Metastatic Breast Carcinoma in the Ovary (tissue), 3 donors: ENCODE measurements around a stretch of chr15.

DNA sequence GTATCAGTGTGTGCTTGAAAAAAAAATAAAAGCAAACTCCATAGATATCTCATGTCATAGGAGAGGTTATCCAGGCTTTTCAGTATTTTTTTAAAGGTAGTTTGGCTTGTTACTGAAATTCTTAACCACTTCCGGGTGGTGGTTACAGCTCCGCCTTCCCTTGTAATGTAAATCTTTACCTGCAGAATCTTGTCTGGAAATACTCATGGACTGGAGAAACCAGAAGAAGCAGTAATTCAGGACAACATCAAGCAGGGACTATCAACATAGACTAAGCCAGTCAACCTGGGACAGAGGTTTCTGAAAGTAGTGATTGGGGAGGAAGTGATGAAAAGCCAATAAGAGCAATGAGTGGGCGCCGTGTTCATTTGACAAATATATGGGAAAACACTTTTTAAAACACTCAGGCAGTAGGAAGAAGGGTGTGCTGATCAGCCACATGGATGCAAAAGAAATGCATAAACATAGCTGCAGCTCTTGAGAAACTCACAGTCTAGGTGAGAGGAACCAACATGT is 78.8 kb upstream of the SKOR1 start:
- PRO-cap, 3 experiments = no peak in any of the 3 experiments

GRCh38 chr15:67833812-67834512 is 8.7 kb downstream of the SKOR1 start:
- PRO-cap, 3 experiments = no peak in any of the 3 experiments

- PRO-cap, 3 experiments = no peak in any of the 3 experiments
These were observed 26.0 kb downstream of the SKOR1 start for GRCh38 chr15:67851307-67851738.

DNA sequence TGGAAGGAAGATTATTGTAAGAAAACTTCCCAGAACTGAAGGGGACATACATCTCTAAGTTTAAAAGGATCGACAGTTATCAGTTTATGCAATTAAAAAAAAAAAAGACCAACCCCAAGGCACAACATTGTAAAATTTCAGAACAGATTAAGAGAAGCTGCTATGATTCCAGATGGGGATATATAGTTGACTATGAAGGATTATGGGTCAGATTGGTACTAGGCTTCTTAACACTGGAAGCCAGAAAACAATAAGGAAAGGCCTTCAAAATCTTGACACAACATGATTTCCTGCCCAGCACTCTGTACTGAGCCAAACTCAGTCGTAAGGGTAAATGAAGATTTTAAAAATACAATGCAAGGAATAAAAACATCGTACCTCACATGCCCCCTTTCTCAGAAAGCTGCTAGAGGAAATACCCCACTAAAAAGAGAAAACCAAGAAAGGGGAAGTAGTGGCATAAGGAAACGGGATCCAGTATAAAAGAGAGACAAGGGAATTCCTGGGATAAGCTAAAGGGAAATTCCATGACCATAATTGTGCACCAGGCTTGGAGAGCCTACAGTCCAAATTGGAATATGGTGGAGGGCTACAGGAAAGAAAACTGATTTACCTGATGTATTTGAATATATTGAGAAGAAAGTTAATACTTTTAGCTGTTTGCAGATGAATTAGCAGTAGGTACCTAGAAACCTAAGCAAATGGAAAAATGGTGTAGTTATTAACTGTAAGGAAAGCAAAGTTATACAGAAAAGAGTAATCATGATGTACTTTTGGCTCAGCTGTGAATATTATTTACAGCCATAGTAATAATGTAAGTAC is 27.9 kb downstream of the PIAS1 start:
- PRO-cap, 3 experiments = no peak in any of the 3 experiments

DNA sequence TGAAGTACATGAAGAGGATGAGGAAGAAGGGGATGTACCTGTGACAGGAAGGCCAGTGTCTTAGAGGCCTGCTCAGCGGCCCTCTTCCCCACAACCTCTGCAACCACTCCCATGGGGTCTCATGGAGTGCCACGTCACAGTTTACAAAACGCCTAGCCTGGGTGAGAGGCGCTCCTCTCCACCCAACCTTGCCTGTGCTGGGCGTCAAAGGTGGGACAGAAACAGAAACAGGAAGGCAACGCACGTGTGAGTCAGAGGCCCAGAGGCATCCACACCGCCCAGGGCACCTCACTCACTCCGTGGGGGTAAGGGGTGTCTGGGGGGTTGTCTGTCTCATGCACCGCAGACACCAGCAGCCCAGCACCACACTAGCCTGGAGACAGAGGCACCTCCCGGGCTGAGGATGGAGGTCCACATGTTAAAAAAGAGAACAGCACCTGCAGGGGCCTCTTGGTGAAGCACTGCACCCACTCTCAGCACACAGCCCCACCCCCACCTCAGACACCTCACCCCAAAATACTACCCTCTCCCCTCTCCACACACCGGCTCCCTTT is 4.7 kb upstream of the CALML4 start:
- PRO-cap, 3 experiments = no peak in any of the 3 experiments

- PRO-cap, 3 experiments = no peak in any of the 3 experiments
These were observed 49.4 kb downstream of the FEM1B start for GRCh38 chr15:68326498-68327709.

- PRO-cap, 3 experiments = no peak in any of the 3 experiments
These were observed 57.1 kb downstream of the FEM1B start for GRCh38 chr15:68334386-68335259.

DNA sequence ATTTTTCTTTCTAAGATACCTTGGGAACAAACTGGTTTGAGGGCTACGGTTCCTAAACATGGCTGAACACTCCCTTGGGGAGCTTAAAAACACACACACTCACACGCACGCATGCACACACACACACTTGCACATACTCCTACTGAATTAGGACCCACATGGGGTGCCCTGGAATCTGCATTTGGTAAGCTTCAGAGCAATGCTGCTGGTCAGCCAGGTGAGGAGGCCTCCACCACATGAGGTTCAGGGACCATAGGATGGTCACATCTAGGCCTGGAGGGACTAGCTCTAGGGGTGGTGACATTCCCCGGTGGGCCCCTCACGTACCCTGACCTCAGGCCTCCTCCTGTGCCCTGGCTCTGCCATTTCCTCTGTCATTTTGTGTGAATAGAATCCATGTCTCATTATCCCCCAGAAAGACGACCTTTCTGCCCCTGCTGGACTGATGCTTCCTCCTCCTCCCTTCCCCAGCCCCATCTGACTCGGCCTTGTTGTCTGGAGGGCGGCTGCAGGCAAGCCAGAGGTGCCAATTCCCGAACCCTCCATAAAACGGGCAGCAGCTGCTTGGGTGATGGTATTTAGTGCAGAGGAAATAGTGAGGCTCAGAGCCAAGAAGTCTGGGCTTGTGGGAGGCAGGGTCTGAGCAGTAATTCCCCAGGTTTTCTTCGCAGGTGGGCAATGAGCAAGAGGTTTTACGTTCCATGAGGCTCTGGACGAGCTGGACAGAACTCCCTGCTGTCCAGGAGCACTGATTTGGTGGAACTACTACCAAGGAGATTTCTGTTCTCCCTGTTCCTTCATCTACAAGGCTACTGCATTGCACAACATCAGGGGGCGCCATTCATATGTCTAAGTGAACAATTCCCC is 71.3 kb downstream of the ITGA11 start:
- PRO-cap, 3 experiments = no peak in any of the 3 experiments

GRCh38 chr15:68364206-68365019 is 67.5 kb downstream of the ITGA11 start:
- PRO-cap, 3 experiments = no peak in any of the 3 experiments

DNA sequence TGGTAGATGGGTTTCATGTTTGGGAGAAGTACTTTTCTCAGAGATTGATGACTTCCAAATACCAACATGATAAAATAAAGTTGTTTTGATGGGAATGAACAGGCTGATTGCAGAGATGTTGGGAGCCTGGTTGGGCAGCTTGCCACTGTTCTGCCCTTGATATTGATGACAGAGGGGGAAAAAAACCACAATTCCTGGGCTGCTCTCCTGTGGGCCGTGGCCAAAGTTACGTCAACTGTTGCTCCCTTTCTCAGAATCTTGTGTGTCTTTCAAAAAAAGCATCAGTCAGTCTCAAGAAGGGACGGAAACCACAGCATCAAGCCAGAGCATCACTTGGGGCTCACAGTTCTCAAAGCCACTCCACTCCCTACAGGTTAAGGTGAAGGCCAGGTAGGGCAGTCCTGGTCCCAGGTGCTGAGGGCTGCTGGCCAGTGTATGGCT is 24.5 kb downstream of the ITGA11 start:
- PRO-cap, 3 experiments = no peak in any of the 3 experiments

- PRO-cap, 3 experiments = no peak in any of the 3 experiments
These were observed 16.5 kb downstream of the ITGA11 start for GRCh38 chr15:68415264-68415977.

DNA sequence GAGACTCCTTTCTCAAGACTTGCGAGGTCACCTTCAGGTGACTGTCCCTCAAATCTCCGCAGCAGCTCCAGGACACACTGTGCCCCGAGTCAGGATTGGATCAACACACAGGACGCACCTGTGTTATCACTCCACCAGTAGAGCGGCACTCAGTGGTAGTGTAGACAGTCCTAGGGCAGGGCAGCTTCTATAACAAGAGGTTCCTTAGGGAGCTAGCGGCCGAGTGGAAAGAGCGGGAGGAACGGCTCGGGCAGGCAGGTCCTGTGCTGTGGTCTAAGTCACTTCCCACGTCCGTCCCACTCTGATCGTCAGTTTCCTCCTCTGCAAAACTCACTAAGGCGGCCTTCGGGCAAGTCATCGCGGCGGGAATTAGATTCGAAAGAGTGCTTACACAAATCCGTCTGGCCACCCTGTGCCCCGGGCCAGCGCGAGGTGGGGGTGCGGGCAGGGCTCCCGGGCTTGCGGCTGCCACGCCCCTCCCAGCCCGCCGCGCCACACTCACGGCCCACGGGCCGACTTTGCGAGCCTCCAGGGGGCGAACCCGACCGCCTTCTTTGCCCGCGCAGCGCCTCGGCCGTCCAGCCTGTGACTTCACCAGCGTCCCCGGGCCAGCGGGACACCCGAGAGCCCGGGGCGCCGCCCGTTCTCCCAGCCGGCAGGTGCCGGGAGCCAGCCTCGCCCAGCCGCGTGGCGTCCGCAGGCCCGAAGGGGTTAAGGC is 555 bp upstream of the CORO2B start:
- PRO-cap, 3 experiments = no peak in any of the 3 experiments

DNA sequence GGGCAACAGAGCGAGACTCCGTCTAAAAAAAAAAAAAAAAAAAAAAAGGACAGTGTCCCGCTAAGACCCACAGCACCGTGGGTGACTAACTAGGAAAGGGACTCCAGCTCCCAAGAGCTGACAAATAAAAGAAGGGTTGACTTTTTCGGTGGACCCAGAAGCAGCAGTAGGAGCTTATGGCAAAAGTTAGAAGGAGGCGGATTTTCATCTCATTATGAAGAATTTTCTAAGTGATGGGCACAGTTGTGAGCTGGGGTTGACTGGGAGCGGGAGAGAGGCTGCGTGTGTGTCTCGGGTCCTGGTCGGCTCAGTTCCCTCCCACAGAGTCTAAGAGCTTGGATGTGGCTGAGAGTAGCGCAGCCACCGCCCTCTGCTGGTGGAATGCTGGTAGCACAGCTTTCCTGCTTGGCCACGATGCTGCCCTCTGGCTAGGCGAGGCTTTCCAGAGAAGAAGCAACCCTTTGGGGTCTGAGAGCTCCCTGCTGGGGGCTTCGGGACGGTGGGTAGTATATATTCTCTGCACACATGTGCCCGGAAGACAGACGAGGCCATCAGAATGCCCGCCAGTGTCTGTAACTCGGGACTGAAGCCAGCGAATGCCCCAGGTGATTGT is 95.1 kb downstream of the CORO2B start:
- PRO-cap, 3 experiments = no peak in any of the 3 experiments

- PRO-cap, 3 experiments = no peak in any of the 3 experiments
These were observed 29.2 kb downstream of the ANP32A start for GRCh38 chr15:68791279-68792204.

DNA sequence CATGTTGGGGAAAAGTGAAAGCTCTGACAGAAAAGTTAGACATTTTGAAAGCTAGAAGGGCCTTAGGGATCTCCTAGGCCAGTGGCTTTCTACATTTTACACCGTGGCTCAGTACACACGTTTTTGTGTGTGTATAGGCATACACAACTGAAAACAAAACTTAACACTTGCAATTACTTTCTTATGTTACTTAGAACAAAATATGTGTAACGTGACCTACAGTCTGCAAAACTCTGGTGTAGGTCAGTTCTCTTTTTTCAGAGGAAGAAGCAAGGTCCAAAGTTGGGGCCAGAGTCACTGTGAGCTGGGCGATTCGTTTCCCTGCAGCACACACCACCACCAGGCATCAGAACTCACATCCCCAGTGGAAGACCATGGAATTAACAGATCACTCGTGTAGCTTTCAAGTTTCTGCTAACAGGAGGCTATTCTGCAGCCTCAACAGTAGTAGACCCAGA is 25.9 kb downstream of the ANP32A start:
- PRO-cap, 3 experiments = no peak in any of the 3 experiments

DNA sequence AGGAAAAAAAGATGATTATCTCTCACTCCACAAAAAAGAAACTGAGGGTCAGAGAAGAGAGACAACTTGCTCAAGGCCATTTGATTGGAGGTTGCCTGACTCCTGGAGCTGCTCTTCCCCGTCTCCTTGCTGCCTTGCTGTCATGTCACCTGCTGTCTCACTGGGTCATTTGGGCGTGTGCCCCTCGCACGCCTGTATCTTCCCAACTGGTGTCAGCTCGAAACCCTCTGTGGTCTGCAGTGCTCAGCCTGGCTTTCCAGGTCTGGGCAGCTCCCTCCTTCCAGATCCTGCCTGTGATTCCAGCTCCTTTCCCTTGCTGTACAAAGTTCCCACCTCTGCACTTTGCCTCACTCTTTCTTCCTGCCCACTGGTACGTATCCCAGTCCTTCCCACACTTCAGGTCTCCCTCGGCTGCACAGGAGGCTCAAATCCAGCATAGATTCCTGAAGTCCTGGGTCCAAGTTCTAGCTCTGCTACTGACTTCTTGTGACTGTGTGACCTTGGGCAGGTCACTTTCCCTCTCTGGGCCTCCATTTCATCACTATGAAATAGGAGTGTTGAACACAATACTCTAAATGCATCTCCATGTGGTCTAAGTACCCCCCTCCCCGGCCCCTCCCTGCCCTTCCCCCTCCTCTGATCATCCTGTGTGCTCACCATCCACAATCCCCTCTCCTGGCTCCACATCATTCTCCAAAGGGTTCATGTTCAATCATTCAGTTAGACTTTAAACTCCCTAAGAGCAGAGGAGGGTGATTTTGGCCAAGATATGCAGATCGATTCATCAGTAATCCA is 2.0 kb upstream of the PAQR5 start:
- PRO-cap, 3 experiments = no peak in any of the 3 experiments

DNA sequence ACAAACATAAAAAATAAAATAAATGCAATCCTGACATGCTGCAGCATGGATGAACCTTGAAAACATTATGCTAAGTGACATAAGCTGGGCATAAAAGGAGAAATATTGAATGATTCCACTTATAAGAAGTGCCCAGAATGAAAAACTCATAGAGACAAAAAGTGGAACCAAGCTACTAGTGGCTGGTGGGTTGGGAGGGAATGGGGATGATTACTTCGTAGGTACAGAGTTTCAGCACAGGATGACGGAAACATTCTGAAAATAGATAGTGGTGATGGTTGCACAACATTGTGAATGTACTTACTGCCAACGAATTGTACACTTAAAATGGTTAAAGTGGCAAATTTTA is 93.5 kb downstream of the RPLP1 start:
- PRO-cap, 3 experiments = no peak in any of the 3 experiments

- PRO-cap, 3 experiments = no peak in any of the 3 experiments
These were observed 103.7 kb downstream of the RPLP1 start for GRCh38 chr15:69556266-69556849.

- PRO-cap, 3 experiments = no peak in any of the 3 experiments
These were observed 316.7 kb downstream of the RPLP1 start for GRCh38 chr15:69769395-69769715.

GRCh38 chr15:69853527-69853791 is 244.3 kb downstream of the TLE3 start:
- PRO-cap, 3 experiments = no peak in any of the 3 experiments